H4 (cell line): ENCODE measurements around the gene KRT79.

GRCh38 chr12:52496332-52497097 is 3.5 kb upstream of the KRT6A start:
- RAMPAGE, long total RNA = no peak

GRCh38 chr12:52514344-52515291 is 5.6 kb downstream of the KRT5 start:
- RAMPAGE, long total RNA = no peak

DNA sequence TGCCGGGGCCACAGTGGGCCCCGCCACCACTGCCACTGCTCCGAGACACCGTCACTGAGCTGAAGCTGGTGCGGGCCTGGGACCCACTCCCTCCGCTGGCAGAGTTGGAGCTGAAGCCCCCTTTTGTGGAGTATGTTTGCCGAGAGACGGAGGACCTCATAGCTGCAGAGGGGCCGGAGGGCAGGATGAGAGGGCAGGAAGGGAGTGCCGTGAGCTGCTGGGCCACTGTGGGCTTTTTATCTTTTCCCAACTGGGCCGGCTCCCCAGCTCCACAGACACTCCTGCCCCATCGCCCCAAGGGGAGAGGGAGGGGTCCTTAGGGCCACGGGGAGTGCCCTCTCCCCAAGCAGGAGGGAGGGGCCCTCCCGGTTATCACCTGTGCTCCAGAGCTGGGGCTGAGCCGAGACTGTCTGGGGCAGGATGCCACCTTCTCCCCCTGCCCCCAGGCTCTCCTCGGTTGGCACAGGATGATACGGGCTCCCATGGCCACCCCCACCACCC is at the start of gene KRT79:
KRT79 (minus strand) TSS at position 211 of the 501 bp plus-strand sequence.
- RAMPAGE, long total RNA = no peak

DNA sequence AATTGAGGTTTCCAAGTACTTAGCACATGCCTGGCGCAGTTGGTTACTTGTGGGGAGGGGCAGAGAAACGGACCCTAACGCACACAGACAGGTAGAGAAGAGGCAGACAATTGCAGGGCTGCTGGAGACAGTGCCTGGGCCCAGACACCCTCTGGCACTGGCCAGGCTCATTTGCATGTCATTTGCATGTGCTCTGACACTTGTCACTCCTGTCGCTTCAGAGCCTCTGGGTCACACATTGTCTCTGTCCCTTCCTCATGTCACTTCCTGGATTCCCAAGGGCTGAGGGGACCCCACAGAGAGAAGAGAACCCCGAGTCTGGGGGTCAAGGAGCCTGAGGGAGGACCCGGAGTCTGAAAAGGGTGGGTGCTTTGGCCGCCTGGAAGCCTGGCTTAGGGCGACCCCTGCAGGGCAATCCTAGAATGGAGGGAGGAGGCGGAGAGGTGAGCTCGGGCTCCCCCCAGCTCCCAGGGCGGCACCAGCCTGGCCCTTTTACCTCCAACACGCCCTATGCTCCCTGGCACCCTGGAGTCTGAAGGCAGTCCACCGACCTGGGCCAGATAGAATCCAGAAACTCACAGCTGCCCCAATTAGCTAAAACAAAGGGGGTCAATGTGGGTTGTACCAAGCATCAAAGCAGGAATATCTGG is 21.6 kb upstream of the KRT78 start:
- RAMPAGE, long total RNA = no peak

DNA sequence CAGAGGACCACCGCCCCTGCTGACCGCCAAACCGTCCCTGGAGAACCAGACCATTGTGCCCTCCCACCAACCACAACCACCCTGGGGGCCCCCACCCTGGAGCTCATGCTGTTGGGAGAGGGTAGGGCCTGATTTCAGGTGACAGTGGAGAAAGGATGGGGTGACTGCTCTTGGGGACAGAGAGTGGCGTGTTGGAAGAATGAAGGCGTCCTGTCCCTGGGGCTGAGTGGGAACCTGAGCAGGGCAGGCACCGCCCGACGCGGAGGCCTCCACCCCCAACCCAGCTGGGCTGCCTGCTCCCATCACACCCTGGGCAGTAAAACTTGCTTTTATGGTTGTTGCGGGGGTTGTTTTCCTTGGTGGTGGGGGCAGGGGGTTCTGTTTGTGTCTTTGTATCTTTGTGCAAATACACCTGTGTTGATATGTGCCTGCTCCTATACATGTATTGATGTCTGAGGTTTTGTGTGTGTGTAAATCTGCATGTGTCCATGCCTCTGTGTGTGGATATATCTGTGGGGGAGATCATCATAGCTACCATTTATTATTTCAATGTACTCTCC is 24.2 kb upstream of the KRT78 start:
- RAMPAGE, long total RNA = no peak

DNA sequence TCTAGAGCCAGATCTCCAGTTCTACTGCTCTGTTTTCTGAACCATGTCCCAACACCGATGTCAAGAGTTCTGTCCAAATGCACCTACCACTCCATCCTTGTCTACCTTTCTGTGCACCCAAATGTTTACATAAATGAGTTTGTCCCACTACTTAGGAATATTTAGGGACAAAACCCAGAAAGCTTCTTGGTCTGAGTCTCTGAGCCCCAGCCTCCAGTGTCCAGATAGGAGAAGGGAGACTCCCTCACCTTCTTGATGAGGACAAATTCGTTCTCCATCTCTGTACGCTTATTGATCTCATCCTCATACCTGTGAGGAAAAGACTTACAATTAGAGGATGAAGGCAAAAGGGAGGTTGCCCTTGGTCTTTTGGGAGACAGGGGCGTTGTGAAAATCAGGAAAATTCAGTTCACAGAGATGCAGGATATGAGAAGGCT is 3.9 kb downstream of the KRT8 start:
- RAMPAGE, long total RNA = no peak

DNA sequence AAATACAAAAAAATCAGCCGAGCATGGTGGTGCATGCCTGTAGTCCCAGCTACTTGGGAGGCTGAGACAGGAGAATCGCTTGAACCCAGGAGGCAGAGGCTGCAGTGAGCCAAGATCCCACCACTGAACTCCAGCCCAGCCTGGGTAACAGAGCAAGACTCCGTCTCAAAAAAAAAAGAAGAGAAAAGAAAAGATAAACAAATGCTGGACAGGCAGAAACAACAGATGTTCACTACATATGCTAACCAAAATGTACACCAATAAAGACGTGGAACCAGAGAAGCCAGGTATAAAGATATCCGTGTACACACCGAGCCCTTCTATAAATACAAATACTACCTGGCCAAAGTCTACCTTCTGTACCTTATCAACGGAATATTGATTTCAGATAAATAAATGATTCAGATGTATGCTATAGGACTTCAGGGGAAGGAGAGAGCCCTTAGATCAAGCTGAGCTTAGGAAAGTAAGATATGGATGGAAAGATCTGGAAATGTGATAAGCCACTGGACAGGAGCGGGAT is 10.7 kb upstream of the KRT8 start:
- RAMPAGE, long total RNA = no peak

DNA sequence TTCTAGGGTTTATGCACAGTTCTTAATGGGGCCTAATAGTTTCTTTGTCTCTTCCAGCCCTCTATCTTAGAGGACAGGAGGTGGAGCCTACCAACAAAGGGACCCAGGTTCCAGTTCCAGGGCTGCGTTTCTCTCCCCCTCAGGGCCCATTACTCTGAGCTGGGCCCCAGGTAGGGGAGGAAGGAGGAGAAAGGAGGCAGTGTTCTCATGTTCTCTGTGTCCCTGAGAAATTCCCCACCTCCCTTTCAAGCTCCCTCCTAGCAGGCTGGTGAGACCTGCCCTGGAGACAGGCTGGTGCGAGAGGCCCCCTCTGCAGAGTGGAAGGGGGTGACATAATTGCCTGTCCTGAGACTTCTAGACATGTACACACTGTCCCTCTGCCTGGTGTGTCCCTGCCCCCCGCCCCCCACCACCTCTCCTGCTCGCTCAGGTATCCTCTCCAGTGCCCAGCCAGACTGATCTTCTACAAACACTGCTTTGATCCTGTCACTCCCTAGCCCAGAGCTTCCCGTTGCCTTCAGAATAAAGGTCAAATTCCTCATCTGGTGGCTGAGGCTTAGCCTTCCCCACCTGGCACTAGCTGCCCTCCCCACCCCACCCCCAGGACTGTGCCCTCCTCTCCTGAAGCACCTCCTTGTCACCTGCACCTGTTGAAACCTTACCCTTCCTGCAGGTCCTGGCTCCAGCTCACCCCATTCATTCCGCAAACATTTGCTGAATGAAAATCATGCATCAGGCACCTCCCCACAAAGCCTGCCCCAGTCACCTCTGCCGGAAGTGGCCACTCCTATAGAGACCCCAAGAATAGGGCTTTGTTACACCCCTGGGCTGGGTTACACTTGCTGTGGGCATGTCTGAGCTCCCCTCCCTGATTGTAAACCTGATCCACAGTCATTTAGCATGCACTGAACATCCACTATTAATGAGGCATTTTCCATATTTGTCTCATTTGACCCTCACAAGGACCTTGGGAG is 21.2 kb upstream of the KRT8 start:
- RAMPAGE, long total RNA = no peak

DNA sequence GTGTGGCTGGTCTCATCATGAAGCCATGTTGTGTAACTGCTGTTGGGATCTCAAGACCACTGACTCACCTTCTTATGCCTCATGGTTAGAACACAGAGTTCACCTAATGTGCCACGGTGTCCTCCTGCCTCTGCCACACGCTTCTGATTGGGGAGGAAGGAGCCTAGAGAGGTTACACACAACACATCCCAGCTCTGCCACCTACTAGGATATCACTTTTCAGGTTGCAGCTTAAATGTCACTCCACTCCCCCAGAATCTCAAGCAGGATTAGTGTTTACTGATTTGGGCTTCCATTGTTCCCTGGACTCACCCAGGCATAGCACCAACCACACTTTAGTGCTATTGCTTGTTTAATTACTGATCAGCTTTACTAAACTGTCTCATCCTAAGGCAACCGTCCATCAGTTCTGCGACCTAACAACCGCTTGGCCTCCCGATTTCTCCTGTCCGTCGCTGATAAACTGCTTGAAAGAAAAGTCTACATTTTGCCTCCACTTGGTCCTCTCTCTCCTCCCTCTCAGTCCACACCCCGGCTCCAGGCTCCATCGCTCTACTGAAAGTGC is 6.1 kb upstream of the KRT18 start:
- RAMPAGE, long total RNA = no peak

DNA sequence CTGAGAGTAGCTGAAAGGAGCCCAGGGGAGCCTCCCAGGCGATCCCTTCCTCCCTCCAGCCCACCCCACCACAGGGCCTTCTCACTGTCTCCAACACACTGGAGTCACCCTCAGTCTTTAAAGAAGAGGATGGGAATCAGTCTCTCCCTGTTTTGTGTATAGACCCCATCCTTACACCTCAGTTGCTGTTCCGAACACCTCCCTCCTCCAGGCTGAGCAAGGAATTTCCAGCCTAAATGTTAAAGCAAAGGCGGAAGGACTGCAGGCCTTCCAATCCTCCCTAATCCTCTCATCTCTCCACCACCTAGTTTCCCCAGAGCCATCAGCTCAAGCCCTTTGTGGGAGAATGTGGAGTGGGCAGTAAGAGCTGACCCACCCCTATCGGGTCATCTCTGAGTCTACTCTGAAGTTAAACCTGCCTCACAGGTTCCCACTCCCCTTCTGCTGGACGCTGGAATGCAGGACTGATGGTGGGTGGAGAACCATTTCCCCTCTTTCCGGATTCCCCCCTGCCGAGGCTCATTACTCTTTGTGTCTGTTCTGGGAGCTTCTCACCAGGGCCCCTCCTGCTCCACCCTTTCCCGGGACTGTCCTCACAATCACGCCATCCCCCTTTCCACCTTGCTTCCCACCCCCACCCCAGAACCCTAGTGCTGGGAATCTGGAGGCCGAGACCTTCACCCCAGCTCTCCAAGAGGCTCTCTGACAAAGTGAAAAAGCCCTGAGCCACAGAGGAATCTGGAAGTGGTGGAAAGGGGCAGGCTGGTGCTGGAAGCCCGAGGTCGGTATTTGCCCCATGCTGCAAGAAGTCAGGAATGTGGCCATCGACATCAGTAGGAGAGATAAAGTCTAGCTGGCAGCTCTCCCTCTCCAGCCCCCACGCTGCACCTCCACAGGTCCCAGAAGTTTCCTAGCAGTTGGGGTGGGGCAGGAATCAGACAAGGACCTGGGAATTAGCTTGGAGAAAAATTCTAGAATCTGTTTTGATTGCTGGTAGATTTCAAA is 3.4 kb upstream of the KRT18 start:
- RAMPAGE, long total RNA = no peak

- RAMPAGE, long total RNA = no peak
These were observed 1.0 kb upstream of the EIF4B start for GRCh38 chr12:53005202-53005691.

DNA sequence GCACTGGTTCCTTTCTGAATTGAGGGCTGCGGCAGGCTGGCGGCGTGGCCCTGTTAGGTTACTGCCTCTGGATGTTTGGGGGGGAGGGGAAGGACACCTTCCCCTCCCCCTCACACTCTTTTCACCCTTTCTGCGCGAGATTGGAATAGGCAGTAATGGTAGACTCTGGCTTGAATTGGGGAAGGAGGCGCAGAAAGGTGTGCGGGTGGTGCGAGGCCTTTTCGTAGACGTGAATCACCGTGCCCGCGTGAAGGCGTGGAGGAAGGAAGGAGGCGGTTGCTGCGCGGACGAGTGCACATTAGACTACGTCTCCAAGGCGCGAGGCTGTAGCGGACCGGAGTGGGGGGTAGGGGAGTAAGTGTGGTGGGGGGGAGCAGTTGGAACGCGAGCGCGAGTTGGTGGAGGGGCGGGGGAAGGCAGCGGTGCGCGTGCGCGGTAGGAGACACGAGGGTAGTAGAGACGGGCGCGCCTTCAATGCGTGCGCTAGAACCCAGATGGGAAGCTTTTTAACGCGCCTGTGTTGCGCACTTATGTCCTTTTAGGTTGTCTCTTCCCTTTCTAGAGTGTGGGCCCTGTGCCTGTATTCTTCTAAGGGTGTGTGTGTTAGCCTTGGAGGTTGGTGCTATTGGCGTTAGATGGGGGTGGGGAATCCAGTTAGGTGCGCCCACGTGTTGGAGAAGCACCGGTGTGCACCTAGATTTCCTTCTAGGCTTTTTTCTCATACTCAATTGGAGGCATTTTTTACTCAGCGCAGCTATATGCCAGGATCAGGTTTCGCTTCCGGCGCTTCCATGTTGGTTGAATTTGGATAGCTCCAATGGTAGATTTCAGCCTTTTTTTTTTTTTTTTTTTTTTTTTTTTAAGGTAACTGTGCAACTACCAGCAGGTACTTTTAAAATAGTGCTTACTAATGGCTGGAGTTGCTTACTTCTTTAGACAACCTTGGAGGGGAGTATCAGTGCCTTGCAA is 616 bp downstream of the EIF4B start:
- RAMPAGE, long total RNA = no peak

GRCh38 chr12:53040456-53041119 is 9.3 kb upstream of the TNS2 start:
- RAMPAGE, long total RNA = no peak

DNA sequence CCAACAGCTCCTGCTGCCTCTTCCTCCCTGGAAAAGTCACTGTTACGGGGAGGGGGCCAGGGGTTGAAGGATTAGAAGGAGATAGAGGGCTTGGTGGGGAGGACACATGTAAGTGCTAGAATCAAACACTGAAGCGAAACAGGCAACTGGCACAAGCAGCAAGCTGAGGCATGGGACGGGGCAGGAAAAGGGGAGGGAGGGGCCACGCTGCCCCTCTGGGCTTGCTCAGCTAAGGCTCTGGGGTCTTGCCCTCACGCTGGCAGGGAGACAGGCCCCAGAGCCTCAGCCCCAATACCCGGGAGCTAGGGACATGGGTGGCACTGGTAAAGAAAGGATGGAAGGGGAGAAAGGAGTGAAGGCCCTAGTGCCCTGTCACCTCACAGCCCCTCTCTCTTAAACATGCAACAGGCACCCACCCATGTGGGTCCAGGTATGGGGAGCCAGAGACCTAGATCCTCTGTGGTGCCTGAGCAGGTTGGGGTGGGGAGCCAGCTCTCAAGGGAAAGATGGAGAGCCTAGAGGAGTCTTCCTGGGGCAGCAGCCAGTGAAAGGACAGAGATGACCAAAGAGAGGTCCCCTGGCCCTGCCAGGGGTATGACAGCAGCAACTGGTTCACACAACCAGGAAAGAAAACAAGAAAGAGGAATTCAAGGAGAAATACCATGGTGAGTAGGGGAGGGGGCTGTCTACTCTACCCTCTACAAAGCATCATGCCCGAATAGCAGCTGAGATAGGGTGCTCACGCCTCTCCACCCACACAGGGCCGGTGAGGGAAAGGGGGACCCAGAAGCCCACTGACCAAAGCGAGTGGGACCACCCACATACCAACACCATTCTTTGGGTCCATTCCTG is 14.2 kb downstream of the SPRYD3 start:
- RAMPAGE, long total RNA = no peak

DNA sequence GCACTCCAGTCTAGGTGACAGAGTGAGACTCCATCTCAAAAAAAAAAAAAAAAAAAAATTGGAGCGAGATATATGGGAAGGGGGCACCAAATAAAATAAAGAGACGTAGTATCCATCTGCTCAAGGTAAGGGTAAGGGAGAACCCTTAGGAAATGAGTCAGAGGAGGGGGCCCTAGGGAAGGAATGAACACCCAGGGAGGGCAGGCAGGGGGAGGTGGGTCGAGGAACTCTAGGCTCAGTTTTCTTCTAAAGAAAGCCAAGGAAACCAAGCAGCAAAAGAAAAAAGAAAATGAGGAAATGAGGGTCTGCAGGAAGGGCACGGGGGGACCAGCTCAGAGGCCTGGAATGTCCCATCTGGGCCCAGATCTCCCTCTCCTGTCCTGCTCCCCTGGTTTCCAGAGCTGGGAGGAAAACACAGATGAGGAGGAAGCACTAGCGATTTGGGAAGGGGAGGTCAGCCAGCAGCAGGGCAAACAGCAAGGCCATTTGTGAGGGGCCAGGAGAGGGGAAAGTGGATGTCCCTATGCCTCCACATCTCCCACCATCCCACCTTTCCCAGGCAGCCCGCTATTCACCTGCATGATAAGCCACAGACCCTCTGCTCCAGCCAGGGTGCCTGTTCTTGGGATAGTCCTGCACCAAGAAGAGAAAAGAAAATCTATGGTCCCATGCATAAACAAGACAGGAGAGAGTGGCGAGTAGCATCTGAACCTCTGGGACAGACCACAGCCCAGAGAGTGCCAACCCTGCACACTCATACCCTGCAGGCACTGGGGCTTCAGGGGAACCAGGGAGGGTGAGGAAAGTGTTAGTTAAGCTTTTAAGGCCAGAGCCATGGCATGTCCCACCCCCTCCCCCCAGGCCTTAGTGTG is 11.9 kb downstream of the SPRYD3 start:
- RAMPAGE, long total RNA = no peak

DNA sequence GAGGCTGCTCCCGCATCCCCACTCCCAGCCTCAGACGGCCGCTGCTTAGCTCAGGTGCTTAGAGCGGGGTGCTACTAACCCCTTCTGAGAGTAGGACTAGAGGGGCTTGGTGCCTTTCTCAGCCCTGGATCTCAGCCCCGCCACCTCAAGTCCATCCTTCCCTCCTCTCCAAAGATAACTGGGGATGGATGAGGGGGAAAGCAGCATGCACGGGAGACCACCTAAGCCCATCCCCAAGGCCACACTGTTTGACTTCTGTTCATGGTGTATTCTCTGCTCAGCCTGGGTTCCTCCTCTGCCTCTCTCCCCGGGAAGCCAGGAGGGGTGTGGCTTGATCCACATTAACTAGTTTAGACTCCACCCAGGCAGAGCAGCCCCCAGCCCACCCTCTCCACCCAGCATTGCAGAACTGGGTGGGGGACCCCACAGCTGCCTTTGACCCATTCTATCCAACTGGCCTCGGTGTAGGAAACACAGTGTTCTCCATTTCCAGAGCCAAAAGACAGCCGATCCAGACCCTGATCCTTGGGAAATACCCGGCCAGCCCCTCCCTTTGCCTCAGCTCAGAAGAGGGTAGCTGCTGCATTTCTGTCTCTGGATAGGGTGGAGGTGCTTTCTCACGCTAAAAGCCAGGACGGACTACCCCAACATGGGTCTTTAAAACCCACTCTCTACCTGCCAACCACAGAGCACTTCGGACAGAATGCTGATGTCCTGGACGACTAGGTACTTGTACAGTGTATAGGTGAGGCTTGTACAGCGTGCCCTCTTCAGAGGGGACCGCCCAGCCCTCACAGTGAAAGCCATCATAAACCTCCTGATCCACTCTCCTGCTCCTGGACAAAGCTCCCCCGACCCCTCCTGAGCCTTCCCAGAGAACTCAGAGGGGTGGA is 9.5 kb downstream of the SPRYD3 start:
- RAMPAGE, long total RNA = no peak

DNA sequence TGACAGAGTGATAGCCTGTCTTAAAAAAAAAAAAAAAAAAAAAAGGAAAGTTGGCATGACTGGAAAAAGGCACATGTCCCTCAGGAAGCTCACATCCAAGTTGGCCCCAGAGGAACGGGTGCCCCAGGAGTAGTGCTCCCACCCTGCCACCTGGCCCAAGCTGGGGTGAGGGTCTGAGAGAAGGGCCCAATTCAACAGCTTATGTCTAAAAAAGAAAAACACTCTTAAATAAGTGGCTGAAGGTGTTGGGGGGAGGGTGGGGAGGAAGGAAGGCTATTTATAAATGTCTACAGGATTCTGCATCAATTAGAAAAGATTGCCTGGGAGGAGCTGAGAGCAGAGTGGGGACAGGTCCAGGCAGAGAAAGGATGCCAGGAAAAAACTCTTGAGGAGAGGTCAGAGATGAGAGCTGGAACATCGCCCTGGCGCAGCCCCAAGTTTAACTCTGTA is 7.5 kb downstream of the SPRYD3 start:
- RAMPAGE, long total RNA = no peak

- RAMPAGE, long total RNA = no peak
These were observed 449 bp downstream of the SPRYD3 start for GRCh38 chr12:53078620-53079261.

GRCh38 chr12:53131533-53131811 is 28.2 kb downstream of the SOAT2 start:
- RAMPAGE, long total RNA = no peak

- RAMPAGE, long total RNA = no peak
These were observed 2.1 kb upstream of the CSAD start for GRCh38 chr12:53182758-53183381.